ENCODE measurements around the genes DNASE1L1, ATP6AP1, IKBKG, RAB39B and H2AB2.

DNA sequence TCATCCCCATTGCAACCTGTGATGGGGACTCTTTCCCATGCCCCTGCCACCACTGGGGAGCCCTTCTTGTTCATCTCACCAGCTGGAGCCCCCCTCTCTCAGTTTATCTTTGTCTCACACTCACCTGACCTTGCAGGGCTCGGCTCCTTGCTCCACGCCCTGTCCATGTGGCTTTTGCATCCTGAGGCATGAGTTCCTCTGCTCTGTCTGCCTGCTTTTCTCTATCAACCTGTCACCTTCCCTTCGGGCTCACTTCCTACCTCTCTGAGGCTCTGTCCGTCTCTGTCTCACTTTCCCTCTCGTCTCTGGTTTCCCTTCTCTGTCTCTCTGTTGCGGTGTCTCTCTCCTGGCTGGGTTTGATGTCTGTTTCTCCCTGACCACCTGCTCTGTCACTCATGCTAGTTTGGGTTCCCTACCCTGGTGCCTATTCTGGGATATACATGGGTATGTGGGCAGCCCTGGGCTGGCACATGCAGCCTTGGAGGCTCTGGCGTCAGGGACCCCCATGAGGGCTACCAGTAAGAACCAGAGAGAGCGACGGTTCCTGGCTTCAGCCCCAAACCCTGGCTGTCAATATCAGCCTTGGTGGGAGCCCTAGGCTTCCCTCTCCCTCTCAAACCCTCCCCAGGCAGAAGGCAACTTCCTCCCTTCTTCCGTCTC is 490 bp downstream of the DNASE1L1 start:
- PRO-cap, result no peak

GRCh38 chrX:154409094-154409893 is at the start of gene DNASE1L1:
Gene DNASE1L1, minus strand, starts transcription at chrX:154409254.
- PRO-cap, result bidirectional peak, plus-strand start at chrX:154409519, minus-strand start at chrX:154409323

DNA sequence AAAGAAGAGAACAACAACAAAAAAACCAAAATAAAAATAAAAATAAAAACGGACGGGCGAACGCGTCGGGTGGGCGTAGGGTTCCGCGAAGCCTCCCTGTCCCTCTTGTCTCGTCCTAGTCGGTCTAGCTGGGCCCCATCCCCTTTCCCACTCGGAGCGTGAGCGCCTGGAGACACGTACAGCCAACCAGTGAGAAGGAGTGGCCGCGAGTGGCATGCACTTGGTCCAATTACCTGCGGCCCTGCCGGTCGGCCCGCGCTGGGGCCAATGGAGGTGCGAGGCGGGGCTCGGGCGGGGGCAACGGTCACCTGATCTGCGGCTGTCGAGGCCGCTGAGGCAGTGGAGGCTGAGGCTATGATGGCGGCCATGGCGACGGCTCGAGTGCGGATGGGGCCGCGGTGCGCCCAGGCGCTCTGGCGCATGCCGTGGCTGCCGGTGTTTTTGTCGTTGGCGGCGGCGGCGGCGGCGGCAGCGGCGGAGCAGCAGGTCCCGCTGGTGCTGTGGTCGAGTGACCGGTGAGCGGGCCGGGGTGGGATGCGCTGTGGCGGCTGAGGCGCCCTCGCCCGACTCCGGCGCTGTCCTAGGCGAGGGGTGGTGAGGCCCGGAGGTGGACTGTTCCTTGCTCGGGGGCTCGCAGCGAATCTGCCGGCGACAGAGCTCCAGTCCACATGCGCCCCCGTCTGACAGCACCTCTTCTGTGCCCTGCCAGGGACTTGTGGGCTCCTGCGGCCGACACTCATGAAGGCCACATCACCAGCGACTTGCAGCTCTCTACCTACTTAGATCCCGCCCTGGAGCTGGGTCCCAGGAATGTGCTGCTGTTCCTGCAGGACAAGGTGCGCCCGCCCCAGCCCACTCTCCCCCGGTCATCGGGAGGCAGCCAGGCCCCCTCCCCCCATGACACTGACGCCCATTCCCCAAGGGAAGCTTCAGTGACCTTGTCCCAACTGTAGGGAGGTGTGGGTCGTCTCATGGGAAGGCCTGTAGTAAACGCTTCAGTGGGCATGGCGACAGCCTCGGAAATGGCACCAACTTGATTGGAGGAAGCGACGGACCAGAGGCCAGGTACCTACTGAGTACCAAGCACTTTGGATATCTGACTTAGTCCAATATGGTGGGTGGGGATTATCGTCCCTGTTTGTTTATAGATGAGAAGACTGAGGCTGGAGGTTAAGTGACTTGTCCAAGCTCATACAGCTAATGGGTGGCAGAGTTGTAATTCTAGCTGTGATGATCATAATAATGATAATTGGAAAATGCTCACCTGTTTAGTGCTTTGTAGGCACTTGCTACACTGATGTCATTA is at the start of gene ATP6AP1:
Gene ATP6AP1 (plus strand): TSS at position 339 of the 1,306 bp plus-strand sequence.
- PRO-cap, result bidirectional peak, plus-strand start at position 339 of the sequence, minus-strand start at position 112 of the sequence; unidirectional peak, minus-strand start at position 773 of the sequence

DNA sequence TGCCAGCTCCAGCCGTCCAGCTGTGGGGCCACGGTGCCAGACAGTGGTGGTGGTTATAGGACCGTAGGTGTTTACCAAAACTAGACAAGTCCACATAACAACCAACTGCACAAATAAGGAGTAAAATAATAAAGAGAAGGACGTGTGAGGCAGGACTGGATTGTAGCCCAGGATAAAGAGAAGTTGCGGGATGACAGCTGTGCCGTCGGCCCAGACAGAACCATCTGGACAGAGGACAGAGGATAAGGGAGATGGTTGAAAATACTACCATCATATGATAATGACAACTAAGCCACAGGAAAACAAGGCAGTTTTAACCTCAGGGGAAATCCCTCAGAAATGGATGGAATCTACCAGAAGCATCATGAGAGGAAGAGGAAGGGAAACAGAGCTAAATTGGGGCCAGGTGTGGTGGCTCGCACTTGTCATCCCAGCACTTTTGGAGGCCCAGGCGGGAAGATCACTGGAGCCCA is 3.6 kb downstream of the LAGE3 start:
- PRO-cap, result no peak

GRCh38 chrX:154483757-154484458 is 2.5 kb downstream of the UBL4A start:
- PRO-cap, result no peak

GRCh38 chrX:154531252-154531875 is 15.3 kb downstream of the G6PD start:
- PRO-cap, result no peak

DNA sequence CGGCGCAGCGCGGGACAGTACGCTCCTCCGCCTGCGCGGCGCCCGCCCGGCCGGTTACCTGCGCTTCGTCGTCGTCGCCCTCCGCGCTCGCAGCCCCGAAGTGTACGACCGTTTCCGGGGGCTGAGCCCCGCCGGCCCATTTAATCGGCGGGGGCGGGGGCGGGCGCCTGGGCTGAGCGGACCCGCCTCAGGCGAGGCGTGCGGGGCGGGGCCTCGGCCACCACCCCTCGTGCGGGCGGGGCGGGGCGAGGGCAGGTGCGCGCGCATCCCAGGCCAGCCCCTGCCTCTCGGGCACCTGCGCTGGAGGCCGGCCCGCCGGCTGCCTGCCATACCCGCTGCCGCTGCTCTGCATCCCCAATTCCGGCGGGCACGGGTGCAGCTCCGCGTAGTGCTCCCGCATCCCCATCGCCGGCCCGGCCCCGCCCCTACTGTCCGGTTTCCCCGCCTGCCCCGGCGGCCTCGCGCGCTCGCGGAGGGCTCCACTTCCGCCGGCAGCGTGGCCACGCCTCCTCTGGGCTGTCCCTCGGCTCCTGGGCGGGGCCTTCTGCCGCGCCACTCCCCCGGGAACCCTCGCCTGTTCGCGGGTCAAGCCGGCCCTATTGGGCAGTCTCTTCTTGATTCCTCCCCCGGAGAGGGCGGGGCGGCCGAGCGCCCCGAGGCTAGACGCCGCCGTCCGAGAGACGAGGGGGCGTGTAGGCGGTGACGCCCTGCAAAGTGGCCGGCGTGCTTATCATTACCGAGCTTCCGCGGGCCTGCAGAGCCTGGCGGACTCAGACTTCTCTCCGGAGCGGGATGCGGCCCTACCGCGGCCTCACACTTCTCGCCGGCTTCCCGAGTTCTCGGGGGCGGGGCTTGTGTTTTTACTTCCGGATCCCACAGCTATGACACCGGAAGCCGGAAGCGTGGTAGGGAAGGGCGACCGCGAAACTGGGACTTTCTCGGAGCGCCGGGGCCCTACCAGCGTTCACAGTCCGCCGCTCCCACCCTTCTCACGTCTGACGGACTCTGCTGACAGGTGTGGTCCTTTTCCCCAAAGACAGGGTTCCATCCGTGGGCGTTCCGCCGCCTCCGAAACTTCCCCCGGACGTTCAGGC is at the start of gene IKBKG:
Gene IKBKG (plus strand): TSS at position 890 of the 1,094 bp plus-strand sequence.
- PRO-cap, result bidirectional peak, plus-strand start at position 294 of the sequence, minus-strand start at position 114 of the sequence; bidirectional peak, plus-strand start at position 606 of the sequence, minus-strand start at position 508 of the sequence; bidirectional peak, plus-strand start at position 932 of the sequence, minus-strand start at position 833 of the sequence

DNA sequence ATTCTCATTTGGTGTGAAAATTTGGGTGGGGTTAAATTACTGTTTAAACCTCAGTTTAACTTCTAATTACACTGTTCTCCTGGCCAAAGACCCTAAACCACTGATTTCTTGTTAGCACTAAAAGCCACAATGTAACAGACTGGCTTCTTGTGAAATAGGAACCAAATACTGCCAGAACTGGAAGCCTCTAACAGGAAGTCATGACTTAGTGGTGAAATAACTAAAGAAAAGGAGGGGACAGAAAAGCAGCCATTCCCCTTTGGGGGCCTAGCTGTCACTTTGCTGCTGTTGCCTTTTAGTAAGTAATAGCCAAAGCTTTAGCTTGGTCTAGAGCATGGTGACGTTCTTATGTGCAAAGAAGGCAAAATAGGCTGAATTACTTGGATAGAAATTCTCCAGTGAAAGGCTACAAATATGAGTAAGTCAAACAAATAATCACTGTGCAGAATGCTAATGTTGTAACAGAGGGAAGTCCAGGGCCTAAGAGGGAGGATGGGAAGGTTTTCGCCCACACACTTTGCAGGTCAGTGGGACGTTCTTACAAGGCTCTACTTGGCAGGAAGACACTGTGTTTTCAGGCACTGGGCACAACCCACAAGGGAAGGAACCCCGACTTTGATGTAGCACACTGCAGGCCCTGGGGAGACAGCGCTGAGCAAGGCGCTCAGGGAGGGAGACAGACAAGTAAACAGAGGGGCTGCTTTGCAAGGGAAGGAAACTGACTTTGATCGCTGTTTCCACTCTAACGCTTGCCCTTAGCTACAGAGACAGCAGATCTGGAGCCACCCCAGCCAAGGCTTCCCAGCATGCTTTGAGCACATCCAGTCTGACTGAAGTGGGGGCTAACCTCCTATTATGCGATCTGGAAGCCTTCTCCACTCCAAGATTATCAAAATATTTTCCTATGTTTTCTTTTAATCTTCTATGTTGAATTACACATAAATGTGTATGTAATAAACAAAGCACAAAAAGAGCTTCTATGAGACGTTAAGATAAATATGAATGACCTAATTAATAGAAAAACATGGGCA is 16.6 kb downstream of the GAB3 start:
- PRO-cap, result no peak

DNA sequence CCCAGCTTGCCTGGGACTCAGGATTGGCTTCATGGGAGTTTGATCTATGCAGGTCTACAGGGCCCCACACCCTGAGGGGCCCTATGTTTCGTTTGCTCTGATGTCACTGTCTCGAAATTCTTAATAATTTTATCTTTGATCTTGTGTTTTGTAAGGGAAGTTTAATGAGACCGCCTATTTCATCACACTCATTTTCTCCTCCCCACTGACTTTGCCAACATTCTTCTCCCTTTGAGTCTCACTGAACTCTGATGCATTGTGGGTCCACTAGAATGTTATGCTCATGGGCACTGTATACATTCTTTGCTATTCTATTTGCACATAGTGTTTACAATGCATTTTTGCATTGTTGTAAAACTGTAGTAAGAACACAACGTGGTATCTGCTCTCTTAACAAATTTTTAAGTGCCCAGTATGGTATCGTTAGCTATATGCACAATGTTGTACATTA is 277 bp upstream of the SMIM9 start:
- PRO-cap, result no peak

DNA sequence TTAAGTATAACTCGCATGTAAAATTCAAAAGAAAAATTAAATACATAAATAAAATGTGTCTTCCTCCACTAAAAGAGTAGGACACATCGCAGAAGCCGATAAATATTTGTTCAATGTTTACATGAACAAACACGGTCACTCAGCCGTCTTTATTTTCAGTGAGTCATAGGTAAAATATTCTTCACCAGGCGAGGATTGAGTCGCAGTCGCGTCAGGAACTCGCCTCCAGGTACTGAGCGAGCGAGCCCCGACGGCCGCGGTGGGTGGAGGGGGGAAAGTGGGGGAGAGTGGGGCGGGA is 243 bp upstream of the FUNDC2 start:
- PRO-cap, result bidirectional peak, plus-strand start at position 205 of the sequence, minus-strand start at position 234 of the sequence

GRCh38 chrX:155053049-155053714 is 17.8 kb downstream of the CMC4 start:
- PRO-cap, result no peak

GRCh38 chrX:155263759-155264745 is at the start of gene RAB39B:
Gene RAB39B, minus strand, starts transcription at chrX:155264491.
- PRO-cap, result bidirectional peak, plus-strand start at chrX:155264088, minus-strand start at chrX:155264107; bidirectional peak, plus-strand start at chrX:155264387, minus-strand start at chrX:155264302; unidirectional peak, minus-strand start at chrX:155264523; unidirectional peak, minus-strand start at chrX:155264636

- PRO-cap, result no peak
Measured at GRCh38 chrX:155380429-155380924, at the start of gene H2AB2. Gene H2AB2, plus strand, starts transcription at chrX:155380709.

GRCh38 chrX:155958930-155959649 is 38.4 kb upstream of the IL9R start:
- PRO-cap, result unidirectional peak, minus-strand start at chrX:155959221; unidirectional peak, minus-strand start at chrX:155959322

Measured in endodermal cell (in vitro differentiated cells).